Foreskin keratinocyte (primary cell): ENCODE data around the gene RHOB.

DNA sequence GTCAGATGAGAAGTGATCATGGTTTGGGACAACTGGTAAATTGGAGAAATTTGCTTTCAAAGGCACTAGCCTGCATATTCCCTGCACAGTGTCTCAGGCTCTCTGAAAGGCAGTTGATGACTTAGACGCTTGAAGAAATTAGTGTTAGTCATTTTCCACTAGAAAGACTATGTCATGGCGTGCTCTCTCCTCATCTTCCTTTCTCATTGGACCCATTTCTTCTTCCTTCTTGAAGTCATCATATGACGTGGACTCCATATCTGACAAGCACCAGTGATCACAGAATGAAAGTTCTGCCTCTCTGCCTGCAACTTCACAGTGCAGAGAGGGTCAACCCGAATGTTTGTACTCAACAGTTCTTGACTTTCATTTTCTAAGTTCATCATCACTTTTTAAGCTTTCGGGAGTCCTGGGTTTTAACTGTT, 63.7 kb upstream of the CYRIA start:
- RAMPAGE, total RNA, result no peak

GRCh38 chr2:17830515-17830967, 14.3 kb downstream of the MSGN1 start:
- RAMPAGE, total RNA, result no peak

DNA sequence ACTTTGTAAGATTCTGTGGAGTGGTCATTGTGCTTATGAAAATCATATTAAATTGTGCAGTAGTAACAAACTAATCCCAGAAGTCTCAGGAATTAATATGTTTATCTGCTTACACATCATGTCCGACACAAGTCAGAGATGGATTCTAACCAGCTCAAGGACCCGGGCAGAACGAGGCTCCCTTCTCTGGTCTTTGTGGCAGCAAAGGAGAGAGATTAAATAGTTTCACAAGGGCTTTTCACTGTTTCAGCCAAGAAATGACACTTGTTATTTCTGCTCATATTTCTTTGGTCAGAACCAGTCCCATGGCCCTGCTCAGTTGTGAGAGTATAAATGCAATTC, 104.6 kb downstream of the RDH14 start:
- RAMPAGE, total RNA, result no peak

- RAMPAGE, total RNA, result no peak
These were observed 372.6 kb upstream of the NT5C1B start for GRCh38 chr2:18961884-18962364.

- RAMPAGE, total RNA, result no peak
These were observed 126.6 kb downstream of the OSR1 start for GRCh38 chr2:19231763-19232235.

DNA sequence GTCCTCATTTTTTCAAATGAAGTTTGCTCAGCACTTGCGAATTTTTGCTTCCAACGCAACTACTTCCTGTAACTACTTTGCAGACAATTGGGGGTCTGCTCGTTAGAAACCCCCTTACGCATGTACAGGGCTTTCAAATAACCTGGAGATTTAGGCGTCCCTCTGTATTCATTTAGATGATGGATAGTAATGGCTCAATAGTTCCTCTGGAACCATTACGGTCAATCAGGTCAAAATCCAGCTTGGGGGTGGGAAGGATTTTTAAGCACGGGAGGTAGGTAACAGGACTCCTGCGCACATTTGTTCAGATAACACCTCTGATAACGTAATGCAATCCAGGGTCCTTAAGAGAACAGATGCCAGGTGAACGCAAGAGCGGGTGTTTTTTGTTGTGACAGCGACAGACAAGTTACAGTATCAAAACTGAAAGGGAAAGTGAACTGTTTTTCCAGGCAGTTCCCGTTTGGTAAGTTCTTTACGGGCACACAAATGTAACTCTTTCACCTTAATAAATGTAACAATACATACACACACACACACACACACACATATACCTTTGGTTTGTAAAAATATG, 3.7 kb upstream of the OSR1 start:
- RAMPAGE, total RNA, result no peak

- RAMPAGE, total RNA, result no peak
These were observed 17.9 kb downstream of the LAPTM4A start for GRCh38 chr2:20033490-20033945.

- RAMPAGE, total RNA, result no peak
These were observed 40.0 kb upstream of the LAPTM4A start for GRCh38 chr2:20091216-20092032.

DNA sequence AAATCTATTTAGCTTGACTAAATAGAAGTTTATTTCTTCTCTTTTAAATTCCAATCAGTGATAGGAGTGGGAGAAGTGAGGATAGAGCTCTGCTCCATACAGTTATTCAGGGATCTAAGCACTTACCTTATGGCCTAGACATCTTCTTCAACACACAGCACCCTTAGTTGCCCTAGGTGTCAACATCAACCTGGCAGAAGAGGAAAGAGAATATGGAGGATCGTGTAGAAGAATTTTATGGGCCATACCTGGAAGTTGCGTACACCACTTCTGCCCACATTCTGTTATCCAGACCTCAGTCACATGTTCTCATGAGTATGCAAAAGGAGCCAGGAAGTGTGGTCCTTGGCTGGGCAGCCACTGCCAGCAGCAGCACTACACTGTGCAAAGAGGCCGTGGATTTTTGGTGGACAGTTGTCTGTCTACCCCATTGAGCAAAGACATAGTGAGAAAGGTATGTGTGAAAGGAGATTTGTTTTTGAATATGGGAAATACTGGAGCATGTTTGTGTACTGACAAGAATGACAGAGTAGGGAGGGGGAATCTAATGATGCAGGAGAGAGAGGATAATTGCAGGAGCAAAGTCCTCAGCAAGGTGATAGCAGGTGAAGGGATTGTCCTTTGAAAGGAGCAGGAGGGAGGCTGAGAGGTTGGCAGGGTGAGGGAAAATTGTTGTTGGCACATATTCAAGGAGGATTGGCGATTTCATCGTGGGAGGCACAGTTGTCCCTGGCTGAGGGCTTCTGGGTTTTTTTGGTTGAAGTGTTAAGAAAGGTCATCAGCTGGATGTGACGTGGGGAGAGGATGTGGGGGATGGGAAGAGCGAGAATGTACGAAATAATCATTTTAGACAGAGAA, 68.0 kb downstream of the SDC1 start:
- RAMPAGE, total RNA, result no peak

- RAMPAGE, total RNA, result no peak
These were observed 18.8 kb downstream of the SDC1 start for GRCh38 chr2:20205762-20206839.

DNA sequence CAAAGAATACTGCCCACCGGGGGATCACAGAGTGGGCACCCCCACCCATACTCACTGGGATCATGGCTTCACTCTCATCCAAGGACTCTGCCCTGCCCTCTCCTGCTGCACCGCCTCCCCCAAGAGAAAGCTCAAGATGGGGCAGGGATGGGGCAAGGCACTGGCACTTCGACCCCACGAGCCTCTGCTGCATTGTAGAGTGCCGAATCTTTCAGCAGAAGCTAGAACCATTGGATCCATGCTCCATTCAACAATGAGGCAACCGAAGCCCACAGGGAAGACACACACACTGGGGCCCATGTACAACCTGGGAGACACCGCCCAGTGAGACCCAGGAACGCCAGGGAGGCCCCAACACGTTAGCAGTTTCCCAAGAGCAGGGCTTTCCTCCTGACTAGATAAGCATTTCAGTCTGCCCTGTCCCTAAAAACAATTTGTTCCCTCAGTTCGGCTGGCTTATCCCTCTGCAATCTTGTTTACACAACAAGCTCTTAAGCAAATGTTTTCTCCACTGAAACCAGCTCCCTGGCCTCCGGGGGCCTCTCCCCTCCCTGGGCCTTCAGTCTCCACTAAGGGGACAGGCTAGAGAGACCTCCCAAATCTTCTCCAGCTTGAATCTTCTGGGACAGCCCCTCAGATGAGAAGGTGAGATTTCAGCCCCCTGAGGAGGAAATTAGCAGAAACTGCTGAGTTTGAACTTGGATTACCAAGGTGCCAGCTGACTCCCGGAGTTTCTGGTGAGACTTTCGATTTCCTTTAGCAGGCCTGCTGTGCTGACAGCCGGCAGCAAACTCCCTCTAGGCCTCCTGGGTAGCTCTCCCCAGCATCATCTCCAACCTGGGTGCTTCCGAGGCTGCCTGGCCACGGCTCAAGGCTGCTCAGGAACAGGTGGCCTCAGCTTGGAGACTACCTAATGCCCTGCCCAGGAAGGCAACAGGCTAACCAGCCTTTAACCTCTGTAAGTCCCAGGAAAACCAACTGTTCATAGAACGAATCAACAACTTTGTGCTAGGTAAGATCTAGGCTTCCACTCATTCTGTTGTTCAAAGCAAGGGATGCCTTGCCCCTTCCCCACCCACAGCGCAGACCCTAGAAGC, 16.7 kb downstream of the SDC1 start:
- RAMPAGE, total RNA, result no peak

DNA sequence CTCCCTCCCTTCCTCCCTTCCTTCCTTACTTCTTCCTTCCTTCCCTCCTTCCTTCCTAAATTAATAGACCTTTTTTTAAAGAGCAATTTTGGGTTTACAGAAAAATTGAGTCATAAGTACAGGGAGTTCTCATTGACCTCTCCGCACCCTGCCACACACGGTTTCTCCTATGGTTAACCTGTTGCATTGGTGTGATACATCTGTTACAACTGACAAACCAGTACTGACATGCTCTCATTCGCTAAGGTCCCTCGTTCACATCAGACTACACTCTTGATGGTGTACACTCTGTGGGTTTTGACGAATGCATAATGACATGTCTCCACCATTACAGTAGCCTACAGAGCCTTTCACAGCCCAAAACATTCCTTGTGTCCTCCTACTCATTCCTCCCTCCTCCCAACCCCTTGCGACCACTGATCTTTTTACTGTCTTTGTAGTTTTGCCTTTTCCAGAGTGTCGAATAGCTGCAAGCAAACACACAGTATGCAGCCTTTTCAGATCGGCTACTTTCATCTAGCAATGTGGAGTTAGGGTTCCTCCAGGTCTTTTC, 11.7 kb upstream of the SDC1 start:
- RAMPAGE, total RNA, result no peak

GRCh38 chr2:20241964-20242771, 17.2 kb upstream of the SDC1 start:
- RAMPAGE, total RNA, result no peak

- RAMPAGE, total RNA, result no peak
These were observed 19.9 kb downstream of the PUM2 start for GRCh38 chr2:20330566-20331284.

DNA sequence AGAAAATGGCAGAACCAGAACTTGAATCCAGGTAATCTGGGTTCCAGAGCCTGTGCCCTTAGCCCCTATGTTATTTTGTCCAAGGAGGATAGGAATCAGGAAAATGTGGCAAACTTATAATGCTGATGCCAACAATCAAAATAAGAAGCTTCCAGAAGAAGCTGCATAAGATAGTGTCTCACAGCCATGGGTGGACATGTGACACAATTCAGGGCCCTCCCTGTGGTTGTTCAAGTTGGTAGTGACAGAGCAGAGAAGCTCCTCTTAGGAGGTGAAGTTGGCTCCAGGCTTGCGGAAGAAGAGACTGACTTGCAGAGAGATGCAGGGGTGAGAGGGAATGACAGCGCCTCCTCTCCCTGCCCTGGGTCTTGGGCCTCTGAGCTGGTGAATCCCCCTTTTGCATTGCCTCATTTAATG, 23.1 kb upstream of the RHOB start:
- RAMPAGE, total RNA, result no peak

DNA sequence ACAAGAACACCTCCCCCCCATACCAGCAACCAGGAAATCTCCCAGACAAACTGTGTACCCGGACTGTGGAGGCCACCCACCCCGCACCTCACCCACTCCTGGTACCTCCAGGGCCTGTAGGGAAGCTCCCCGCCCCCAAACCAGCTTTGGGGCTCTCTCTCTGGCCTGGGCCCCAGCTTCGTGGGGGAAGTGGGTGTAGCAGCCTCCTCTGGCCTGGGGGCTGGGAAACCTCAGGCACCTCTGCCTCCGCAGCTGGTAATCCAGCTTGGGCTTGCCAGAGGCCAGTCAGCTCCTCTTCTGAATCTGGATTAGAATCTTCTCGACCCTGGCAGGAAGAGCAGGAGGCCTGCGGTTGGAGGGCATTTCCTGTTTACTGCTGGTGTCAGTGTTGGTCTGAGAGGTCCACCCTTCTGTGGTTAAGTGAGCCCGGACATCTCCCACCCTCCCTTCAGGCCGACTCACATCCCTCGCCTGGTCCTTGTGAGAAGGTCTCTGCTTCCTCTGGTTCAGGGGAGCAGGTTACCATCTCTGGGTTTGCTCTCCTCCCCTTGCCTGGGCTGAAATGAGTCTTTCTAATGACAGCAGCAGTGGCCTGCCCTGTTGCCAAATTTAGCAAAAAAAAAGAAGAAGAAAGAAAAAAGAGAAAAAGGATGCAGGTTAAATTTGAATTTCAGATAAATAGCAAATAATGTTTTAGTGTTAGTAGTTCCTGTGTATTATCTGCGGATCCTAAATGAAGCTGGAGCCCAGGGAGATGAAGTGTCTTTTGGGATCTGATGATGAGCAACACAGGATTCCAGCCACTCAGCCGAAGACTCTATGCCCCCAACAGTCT, 22.0 kb upstream of the RHOB start:
- RAMPAGE, total RNA, result no peak

GRCh38 chr2:20446593-20446995, 280 bp upstream of the RHOB start:
- RAMPAGE, total RNA, result no peak

GRCh38 chr2:20446996-20447242, at the start of gene RHOB:
Gene RHOB, plus strand, starts transcription at chr2:20447074.
- RAMPAGE, total RNA, result no peak

GRCh38 chr2:20495967-20496520, 49.2 kb downstream of the RHOB start:
- RAMPAGE, total RNA, result no peak

DNA sequence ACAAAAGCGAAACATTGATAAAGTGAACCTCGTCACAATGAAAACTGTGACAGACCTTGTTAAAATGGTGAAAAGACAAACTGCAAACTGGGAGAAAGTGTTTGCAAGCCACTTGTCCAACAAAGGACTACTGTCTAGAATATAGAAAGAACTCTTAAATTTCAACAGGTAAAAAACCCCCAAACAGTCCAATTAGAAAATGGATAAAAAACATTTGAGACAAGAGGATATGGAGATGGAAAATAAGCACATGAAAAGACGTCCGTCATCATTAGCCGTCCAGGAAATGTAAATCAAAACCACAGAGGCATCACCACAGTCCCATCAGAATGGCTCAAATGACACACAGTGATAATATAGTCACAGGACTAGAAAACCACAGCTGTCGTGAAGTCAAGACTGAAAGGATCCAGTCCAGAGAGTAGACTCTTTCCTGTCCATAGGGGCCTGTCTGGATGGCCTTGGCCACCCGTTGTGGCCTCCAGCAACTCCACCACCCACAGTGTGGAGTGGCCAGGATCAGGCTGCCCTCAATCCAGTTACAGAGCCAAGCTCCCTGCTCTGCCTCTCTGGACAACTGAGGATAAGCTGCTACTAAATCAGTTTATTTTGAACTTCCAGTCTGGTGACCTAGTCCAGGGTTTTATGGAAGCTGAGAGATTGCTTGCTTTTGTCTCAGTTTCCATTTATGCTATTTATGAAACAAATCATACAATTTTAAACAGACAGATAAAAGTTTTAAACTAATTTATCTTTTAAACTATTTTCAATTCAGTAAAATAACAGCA, 60.3 kb downstream of the RHOB start:
- RAMPAGE, total RNA, result no peak